ENCODE measurements around the genes SACM1L and CCRL2.

DNA sequence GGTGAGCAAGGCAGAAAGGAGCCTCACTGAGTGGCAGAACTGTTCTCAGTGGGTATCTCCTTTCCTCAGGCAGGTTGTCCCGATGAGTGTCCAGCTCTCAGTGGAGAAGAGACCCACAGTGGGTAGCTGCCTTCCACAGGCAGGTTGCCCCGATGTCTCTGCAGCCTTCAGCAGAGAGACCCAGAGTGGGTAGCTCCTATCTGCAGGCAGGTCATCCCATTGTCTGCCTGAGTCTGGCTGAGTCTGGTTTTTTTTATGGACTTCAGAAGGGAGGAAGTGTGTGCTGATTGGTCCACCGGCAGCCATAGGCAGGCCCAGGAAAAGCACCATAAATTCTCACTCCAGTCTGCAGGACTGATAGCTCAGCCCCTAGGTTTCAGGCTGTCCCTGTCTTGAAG lies 3.8 kb upstream of the LIMD1 start:
- PRO-cap, result no peak
- RAMPAGE, long total RNA, 3 experiments, result no peak in any of the 3 experiments

- PRO-cap, result no peak
- RAMPAGE, long total RNA, 3 experiments, result no peak in any of the 3 experiments
Observed at GRCh38 chr3:45664541-45665014, 24.6 kb upstream of the SACM1L start.

DNA sequence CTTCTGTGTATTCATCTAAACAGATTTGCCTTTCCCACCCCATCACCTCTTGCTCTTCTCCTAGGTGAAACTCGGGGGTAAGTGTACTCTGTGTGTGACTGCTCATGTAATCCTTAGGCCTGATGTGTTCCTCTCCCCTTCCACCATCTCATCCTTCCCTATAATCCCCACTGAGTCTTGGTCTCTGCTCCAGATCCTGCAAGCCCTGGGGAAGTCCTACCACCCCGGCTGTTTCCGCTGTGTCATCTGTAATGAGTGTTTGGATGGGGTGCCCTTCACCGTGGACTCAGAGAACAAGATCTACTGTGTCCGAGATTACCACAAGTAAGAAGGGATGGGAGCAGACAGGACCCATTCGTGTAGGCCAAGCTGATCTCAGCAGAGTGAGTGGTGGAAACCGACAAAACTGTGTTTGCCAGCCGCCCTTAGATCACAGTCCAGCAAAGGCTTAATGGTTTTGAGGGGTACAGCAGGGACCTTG lies 16.7 kb upstream of the SACM1L start:
- PRO-cap, result no peak
- RAMPAGE, long total RNA, 3 experiments, result no peak in any of the 3 experiments

- PRO-cap, result bidirectional peak, plus-strand start at chr3:45689384, minus-strand start at chr3:45689179
- RAMPAGE, long total RNA, 3 experiments, result start-site peak on the plus strand in 3 of 3 experiments, at chr3:45689410-45689445 at its widest, 51 to 167 reads per replicate
Observed at GRCh38 chr3:45688994-45689653, at the start of gene SACM1L. Gene SACM1L, plus strand, starts transcription at chr3:45689396.

DNA sequence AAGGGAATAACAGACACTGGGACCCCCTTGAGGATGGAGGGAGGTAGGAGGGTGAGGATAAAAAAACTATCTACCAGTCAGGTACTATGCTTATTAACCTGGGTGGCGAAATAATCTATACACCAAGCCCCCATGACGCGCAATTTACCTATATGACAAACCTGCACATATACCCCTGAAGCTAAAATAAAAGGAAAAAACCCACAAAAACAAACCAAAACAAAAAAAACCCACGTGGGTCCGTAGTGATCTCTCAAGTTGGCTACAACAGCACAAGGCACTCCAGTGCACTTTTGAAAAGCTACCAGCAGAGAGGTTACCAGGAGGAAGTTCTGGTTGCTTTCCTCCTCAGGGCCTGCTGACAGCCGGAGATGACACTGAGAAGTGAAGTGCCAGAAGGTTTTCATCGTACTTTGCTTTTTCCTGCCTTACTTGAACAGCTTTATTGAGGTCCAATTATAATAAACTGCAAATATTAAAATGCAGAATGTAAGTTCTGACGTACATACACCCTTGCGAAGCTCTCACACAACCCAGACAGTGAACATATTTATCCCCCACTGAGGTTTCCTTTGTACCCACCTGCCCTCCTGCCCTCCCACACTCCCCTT lies 6.3 kb downstream of the CCR9 start:
- PRO-cap, result no peak
- RAMPAGE, long total RNA, 3 experiments, result no peak in any of the 3 experiments

GRCh38 chr3:45915179-45916413 lies 27.7 kb upstream of the CXCR6 start:
- PRO-cap, result no peak
- RAMPAGE, long total RNA, 3 experiments, result no peak in any of the 3 experiments

DNA sequence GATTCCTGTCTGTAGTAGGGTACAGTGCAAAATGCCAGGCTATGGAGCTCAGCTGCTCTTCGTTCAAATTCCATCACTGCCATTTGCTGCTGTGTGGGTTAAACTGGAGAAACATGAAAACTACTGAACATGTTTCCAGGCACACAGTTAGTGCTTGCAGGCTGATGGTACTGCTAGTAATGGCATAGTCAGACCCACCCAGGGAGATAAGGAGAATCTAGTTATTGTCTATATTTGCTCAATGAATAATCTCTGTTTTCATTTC lies 284 bp downstream of the CXCR6 start:
- PRO-cap, result no peak
- RAMPAGE, long total RNA, 3 experiments, result no peak in any of the 3 experiments

DNA sequence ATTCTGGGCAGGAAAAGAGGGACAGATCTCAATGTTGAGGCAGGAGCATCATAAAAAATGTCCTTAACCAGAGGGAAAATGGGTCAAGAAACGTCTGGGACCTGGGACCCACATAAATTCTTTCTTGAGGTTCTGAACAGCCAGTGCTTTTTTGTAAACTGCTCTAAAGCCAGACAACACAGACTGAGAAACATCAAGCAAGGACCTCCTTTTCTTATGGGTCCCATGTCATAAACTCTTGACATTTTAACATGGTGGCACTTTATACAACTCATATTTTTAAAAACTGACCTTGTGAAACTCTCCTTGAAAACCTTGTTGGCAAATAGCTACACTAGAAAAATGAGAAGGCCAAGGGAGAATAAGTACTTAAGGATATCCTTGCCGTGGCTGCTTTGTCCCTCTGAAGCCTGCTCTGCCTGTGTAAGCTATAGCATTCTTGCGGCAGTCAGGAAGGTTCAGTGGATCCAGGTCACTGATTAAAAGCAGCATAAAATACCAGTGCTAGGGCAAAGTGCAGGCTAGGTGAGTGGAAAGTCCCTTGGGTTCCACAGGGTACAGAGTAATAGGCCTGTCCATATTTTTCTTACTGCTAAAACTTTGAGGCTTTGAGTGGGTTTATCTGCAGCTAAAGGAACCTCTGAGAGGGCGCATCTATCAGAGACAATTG lies 10.1 kb downstream of the CXCR6 start:
- PRO-cap, result no peak
- RAMPAGE, long total RNA, 3 experiments, result no peak in any of the 3 experiments

DNA sequence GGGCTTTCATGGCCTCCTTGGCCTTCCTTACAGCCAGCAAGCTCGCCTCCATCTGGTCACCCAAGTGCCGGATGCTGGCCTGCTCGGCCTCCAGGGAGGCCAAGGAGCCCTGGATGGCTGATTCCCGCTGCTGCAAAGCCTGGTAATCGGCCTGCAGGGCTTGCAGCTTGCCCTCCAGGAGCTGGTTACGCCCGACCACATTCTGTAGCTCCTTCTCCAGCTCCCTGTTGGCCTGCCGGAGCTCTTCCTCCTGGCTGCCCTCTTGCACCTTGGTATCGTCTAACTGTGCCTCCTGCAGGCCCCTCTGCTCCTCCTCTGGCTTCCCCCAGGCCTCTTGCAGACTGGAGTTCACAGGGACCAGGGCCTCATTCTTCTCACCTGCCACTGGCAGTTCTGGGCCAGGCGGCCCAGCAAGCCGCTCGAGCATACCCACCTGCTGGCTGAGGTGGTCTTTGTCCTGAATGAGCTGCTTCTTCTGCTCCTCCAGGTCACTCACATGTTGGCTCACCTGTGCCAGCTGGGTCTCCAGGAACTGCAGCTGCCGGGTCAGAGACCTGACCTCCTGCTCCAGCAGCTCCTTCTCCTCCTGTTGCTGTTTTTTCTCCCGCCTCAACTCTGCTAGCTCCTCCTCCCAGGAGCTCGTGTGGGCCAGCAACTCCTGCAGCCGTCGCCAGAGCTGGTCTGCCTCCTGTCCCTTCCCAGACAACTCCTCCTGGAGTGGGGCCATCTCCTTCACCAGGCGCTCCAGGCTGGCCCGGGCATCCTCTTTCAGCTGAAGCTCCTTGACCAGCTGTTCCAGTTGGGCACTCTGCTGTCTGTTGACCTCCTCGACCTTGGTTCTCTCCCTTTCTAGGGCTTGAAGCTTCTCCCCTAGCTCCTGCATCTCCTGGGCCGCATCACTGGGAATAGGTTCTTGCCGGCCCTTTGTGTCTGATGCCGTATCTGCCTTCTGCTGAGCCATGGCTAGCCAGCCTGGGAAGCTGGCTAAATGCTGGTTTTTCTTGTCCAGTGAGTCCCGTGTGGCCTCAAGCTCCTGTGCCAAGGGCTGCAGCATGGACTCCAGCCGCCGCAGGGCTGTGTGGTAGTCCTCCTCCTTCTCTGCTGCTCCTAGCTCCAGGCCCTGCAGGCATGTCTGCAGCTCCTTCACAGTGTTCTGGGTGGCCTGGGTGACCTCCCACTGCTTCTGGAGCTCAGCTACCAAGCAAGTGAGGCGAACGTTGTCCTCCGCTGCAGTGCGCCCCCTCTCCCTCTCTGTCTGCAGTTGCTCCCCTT lies 24.4 kb downstream of the CXCR6 start:
- PRO-cap, result no peak
- RAMPAGE, long total RNA, 3 experiments, result no peak in any of the 3 experiments

GRCh38 chr3:45988876-45989254 lies 6.8 kb downstream of the FYCO1 start:
- PRO-cap, result no peak
- RAMPAGE, long total RNA, 3 experiments, result no peak in any of the 3 experiments

GRCh38 chr3:45994579-45995441 lies 814 bp downstream of the FYCO1 start:
- PRO-cap, result bidirectional peak, plus-strand start at chr3:45995072, minus-strand start at chr3:45994863
- RAMPAGE, long total RNA, 3 experiments, result no peak in any of the 3 experiments

DNA sequence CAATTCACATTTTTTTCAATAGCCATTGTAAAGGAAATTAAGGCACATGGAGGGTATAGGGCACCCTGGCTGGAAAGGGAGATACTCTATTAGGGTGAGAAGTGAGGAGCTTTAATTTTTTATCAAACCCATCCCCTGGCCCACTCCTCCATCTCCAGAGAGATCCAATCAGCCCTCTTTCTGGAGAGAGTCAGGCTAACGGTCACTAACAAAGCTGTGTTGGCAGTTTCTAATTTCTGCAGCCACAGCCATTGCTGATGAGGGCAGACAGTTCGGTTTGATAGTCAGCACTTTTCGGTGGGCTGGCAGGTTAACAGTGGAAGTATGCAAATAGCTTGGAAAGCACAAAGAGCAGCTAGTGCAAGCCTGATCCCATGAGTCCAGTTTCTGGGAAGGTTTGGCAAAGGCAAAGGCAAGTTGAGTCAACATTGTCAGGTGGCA lies 1.9 kb downstream of the CCR1 start:
- PRO-cap, result no peak
- RAMPAGE, long total RNA, 3 experiments, result no peak in any of the 3 experiments

DNA sequence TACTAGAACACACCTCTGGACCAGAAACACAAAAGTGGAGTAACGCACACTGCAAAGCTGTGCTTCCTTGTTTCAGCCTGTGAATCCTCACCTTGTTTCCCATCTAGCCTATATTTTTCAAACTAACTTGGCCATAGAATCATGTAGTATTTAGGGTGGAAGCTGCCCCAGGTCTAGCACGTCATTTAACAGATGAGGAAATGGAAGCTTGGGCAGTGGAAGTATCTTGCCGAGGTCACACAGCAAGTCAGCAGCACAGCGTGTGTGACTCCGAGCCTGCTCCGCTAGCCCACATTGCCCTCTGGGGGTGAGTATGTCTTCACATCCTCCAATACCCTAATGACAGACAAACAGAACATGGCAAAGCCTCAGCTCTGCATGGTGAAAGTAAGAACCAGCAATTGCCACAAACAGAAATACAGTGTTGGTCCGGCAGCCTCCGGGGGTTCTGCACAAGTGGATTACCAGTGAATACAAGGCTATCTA lies 2.2 kb upstream of the CCR5 start:
- PRO-cap, result no peak
- RAMPAGE, long total RNA, 3 experiments, result no peak in any of the 3 experiments

- PRO-cap, result no peak
- RAMPAGE, long total RNA, 3 experiments, result no peak in any of the 3 experiments
Observed at GRCh38 chr3:46371155-46371607, 435 bp downstream of the CCR5 start.

GRCh38 chr3:46384047-46384457 lies 13.3 kb downstream of the CCR5 start:
- PRO-cap, result no peak
- RAMPAGE, long total RNA, 3 experiments, result no peak in any of the 3 experiments

DNA sequence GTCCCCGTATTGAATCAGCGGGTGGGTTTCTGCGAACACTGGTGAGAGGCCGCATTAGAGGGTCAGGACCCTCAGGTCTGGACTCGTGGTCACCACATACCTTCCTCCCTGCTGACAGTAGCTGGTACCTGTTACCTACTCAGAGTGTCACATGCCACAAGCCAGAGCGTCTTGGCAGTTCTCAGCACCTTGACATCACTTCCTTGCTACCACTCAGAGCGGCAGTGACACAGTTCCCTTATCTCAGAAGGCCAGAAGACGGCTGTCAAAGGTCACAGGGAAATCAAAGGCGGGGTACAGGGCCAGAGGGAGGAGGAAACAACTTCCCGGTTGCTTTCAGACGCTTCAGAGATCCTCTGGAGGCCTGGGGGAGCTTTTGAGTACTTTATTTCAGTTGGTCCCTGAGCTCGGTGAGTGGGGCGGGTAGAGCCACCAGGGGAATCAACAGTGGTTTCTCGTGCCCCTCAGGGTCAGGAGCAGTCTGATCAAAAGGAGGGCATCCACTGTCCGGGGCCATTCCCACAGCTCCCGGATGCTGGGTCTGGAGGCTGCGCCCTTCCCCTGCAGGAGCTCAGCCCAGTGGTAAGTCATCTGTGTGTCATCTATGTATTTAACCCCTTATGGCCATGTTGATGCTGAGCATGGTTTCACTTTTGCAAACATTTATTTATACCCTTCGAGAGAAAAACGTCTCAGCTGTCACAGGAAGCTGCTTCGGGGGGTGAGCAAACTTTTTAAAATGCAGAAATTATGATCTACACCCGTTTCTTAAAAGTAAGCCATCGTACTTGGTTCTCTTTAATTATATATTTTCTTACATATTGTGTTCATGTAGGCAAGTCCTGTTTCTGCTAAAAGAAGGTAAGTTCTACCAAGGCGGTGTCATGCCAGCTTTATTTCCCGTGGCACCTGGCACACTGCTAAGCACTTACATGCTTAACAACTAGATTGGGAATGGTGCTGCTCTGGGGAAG lies at the start of gene CCRL2:
Gene CCRL2, plus strand, starts transcription at position 339 of the 974 bp plus-strand sequence.
- PRO-cap, result bidirectional peak, plus-strand start at position 339 of the sequence, minus-strand start at position 146 of the sequence
- RAMPAGE, long total RNA, 3 experiments, result no peak in any of the 3 experiments

- PRO-cap, result no peak
- RAMPAGE, long total RNA, 3 experiments, result no peak in any of the 3 experiments
Observed at GRCh38 chr3:46488634-46489401, 9.0 kb upstream of the RTP3 start.

- PRO-cap, result no peak
- RAMPAGE, long total RNA, 3 experiments, result no peak in any of the 3 experiments
Observed at GRCh38 chr3:46513087-46513559, 15.3 kb downstream of the RTP3 start.

- PRO-cap, result no peak
- RAMPAGE, long total RNA, 3 experiments, result no peak in any of the 3 experiments
Observed at GRCh38 chr3:46629444-46630398, 17.4 kb downstream of the FAM240A start.

DNA sequence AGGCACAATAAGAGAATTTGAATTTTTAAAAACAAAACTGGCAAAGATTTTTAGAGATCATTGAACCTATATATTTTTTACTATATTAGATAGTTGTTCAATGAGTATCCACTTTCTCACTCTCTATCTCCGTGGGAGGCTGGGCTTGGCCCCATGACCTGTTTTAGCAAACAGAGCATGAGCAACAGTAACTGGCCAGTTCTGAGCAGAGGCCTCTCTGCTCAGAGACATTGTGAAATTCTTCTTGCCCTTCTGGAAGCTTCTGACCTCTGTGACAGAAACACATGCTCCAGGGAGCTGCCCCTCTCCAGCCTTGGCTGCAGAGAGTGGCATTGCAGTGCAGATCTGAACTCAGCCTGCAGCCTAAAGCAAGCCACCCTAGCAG lies 20.4 kb downstream of the FAM240A start:
- PRO-cap, result no peak
- RAMPAGE, long total RNA, 3 experiments, result no peak in any of the 3 experiments

Measured in gastrocnemius medialis (tissue), 3 donors.